Pericardium (tissue), 1 donor: ENCODE data around the genes ACAP1, ZBTB4 and FXR2.

DNA sequence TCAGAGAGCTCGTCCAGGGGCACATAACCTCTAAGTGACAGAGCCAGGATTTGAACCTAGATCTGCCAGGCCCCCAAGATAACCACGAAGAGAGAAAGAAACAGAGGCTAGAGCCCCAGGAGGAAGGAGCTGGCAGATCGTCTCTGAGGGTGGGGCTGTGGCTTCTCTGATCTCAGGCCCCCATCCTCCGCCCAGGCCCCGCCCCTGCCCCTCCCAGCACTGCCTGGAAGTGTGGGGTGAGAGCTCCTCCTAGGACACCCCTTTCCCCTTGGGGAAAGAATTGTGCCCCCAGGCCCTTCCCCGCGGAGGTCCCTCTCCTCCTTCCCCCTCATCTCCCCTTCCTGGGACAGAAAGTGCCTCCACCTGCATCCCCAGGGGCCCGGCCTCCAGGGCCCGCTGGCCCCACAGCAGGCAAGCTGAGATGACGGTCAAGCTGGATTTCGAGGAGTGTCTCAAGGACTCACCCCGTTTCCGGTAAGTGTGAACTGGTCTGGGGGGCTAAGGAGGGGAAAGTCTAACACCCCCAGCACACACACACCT, at the start of gene ACAP1:
Gene ACAP1 (plus strand): TSS at position 216 of the 540 bp plus-strand sequence.
- RRBS, result 17% methylated on average over 5 of the region's 13 CpGs

GRCh38 chr17:7343622-7344298, 7.4 kb downstream of the ACAP1 start:
- RRBS, result no CpG with 5 or more reads among the region's 15 CpGs

DNA sequence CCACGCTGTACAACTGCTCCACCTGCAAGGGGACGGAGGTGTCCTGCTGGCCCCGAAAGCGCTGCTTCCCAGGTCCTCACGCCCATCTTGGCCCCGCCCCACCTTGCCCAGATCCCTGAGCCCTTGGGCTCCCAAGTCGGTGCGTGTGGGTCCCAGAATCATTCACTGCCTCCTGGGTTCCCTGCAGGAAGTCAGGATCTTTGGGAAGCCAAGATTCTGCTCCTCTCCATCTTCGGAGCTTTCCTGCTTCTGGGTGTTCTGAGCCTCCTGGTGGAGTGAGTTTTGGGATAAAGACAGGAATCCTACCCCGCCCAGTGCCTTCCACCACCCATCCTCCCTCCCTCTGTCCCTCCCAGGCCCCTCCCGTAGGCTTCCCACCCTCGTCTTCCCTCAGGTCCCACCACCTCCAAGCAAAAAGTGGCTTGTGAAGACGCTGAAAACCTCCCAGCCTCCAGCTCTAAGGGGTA, 1.3 kb downstream of the TMEM95 start:
- RRBS, result no CpG with 5 or more reads among the region's 13 CpGs

DNA sequence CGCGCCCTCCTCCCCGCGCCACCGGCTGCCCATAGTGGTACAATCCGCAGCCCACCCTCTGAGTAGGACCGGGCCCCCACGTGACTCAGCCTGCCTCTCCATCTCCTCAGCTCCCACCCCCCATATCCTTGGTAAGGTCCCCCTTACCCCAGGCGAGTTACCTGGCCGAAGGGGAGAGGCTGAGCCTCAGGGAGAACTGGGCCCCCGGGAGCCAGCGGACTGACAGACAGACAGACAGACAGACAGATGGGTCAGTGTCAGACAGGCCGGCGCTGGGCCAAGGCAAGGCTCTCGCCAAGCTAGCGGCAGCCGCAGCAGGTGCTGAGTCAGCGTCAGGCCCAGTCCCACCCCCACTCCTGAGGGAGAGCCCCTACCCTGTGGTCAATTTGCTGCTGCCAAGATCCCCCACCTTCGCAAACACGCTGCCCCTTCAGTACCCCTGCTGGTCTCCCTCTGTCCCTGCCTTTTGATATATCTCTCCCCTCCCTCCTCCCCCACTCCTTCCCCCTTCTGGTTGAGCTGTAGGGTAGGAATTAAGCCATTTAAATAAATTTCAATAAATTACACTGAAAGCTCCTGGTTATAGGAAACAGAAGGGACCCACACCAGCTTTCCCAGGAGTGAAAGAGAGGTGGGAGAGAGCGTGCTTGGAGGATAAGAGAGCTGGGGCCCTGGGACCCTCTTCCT, 1.5 kb downstream of the FGF11 start:
- RRBS, result 3% methylated on average over 5 of the region's 21 CpGs

DNA sequence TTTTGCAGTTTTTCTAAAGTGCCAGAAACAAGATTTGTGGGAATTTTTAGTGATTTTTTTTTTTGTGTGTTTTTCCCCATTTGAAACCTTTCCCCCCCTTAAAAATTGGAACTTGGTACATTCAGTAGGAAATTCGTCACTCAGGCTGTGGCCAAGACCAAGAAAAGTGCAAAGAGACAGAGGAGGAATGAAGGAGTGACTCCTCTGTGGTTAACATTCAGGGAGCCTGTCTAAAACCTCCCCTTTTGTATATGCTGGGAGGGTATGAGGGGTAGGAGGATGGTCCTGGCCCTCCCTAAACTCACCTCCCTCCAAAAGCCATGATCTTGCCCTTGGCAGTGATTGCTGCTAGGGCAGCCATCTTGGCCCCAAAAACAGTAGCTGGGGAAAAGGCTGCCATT, 15.2 kb downstream of the CHRNB1 start:
- RRBS, result no CpG with 5 or more reads among the region's 1 CpG

DNA sequence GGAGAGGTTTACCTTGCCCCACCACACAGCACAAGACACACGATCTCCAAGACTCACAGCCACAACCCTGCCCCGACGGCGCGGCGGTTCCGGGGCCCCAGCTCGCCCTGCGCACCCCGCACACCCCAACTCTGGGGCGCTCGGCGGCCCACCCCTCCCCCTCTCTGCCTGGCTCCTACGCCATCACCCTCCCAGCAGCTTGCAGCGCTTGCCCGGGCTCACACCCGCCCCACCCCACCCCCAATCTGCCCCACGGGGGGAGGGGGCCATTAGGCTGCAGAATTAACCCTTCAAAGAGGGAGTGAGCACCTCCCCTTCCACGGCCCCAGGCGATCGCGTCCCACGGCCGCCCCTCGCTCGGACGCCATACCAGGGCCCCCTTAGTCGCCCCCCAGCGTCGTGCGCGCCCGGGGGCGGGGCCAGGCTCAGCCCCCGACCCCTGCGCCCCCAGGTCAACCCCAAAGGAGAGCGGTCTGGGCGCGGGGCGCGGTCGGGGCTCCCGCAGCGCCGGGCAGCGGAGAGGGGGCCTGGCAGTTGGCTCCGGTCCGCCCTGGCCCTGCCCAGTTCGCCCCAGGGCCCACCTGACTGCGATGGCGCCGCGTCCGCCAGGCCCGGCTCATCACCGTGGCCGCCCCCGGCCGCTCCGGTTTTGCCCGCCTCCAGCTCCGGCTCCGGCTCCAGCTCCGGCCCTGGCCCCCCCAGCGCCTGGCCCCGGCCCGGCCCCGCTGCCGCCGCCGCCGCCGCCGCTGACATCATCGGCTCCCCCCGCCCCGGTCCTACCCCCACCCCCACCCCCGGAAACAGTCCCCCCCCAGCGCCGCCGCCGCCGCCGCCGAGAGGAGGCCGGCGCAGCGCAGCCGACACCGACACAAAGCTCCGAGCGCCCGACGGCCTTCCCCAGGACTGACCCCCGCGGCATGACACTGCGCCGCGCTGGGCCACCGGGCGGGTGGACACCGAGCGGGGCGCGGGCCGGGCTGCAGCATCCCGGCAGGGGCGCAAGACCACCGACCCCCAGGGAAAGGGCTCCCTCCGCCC, at the start of gene ZBTB4:
Gene ZBTB4 (minus strand): TSS at position 757 of the 1,038 bp plus-strand sequence.
- RRBS, result 2% methylated on average over 47 of the region's 110 CpGs

DNA sequence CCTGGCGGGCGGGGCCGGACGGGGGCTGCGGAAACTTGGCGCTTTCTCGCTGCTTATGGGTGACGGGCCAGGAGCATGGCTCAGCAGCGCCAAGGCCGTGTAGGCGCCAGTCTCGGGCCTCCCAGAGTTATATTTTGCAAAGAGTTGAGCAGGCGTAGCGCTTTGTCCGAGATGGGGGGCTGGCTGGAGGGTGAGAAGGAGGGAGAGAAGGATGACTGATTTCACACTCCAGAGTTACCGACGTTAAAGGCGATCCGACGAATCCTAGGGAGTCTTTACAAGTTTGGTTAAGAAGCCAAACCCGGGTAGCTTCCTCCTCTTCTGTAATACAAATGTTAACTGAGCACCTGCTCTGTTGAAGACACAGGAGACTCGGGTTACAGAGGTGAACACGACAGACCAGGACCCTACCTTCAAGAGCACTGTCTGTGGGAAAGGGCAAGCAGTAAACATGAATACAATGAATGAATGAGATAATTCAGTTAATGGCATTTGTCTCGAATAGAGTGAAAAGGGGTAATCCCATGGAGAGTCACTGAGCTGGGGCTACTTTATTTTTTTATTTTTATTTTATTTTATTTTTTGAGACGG, 3.7 kb downstream of the SLC35G6 start:
- RRBS, result 4% methylated on average over 3 of the region's 25 CpGs

DNA sequence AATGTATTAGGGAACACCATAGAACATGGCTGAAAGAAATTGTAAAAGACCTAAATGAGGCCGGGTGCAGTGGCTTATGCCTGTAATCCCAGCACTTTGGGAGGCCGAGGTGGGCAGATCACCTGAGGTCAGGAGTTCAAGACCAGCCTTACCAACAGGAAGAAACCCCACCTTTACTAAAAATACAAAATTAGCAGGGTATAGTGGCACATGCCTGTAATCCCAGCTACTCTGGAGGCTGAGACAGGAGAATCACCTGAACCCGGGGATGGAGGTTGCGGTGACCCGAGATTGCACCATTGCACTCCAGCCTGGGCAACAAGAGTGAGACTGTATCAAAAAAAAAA, 23.4 kb downstream of the SLC35G6 start:
- RRBS, result no CpG with 5 or more reads among the region's 5 CpGs

GRCh38 chr17:7560766-7561711, 680 bp upstream of the SENP3 start:
- RRBS, result 2% methylated on average over 5 of the region's 47 CpGs

GRCh38 chr17:7575271-7576098, 2.9 kb downstream of the EIF4A1 start:
- RRBS, result no CpG with 5 or more reads among the region's 7 CpGs

DNA sequence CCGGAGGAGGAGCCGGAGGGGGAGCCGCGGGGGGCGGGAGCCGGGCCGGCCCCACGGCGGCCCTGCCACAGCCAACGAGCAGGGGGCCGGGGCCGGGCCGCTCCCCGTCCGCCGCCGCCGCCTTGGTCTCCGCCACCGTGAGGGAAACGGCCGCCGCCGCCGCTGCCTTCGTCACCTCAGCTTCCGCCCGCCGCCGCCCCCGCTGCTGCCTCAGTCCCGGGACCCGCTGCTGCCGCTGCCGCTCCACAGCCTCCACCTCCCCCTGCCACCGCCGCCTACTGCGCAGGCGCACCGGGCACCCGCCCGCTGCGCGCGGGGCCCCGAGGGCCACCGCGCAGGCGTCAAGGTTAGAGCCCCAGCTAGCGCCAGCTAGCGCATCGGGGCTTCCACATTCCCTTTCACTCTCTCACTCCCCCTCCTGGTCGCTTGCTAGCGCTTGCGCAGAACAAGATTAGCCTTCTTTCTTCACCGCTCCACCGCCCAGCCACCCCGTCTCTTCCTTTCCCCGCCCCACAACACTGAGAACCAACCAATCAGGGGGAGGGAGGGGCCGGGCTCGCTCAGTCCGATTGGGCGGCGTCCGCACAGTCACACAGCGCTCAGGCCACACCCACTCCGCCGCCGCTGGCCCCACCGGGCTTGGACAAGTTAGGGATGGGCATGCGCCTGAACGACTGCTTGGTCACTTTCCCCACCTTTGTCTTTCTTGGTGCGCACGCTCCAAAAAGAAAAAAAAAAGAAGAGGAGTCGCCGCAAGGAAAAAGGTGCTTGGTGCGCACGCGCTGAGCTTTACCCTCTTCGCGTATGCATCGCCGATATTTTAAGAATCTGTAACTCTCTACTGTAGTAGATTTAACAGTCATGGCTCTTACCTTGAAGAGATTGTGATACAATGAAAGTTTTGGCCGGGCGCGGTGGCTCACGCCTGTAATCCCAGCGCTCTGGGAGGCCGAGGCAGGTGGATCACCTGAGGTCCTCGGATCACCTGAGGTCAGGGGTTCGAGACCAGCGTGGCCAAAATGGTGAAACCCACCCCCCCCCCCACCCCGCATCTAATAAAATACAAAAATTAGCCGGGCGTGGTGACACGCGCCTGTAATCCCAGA, at the start of gene FXR2:
Gene FXR2 (minus strand): TSS at position 282 of the 1,106 bp plus-strand sequence.
- RRBS, result under 1% methylated on average over 23 of the region's 97 CpGs

- RRBS, result no CpG with 5 or more reads among the region's 11 CpGs
Observed at GRCh38 chr17:7641748-7642132, 9.0 kb upstream of the ATP1B2 start.

DNA sequence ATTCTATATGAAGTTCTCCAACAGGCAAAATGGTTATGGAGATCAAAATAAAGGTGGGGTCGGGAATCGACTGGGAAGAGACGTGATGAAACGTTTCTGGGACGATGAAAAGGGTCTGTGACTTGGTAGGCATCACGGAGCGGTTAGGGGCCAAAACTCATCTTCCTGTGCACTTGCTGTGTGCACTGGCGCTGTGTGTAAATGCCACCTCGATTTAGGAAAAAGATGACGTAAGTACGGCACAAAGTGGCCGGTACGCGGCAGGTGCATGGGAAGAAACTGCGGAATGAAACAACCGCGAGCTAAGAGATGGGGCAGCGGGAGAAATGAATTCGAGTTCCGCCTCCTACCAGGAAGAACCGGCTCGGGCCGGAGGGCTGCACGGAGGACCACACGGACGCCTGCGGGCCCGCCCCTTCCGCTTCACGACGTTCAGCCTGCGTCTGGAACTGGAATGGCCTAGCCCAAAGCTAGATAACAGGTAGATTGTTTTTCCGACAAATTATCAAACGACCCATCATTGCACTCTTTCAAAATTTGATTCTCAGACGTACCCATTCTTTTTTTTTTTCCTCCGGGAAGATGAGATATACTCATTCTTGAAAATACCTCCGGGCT, 1.4 kb downstream of the TP53 start:
- RRBS, result 4% methylated on average over 8 of the region's 37 CpGs

DNA sequence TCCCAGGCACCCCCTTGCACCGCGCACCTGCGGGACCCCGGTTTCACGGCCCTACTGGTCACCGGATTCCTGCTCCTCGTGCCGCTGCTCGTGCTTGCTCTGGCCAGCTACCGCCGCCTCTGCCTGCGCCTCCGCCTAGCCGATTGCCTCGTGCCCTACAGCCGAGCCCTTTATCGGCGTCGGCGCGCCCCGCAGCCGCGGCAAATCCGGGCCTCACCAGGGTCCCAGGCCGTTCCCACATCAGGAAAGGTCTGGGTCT, 517 bp downstream of the TMEM88 start:
- RRBS, result no CpG with 5 or more reads among the region's 26 CpGs

DNA sequence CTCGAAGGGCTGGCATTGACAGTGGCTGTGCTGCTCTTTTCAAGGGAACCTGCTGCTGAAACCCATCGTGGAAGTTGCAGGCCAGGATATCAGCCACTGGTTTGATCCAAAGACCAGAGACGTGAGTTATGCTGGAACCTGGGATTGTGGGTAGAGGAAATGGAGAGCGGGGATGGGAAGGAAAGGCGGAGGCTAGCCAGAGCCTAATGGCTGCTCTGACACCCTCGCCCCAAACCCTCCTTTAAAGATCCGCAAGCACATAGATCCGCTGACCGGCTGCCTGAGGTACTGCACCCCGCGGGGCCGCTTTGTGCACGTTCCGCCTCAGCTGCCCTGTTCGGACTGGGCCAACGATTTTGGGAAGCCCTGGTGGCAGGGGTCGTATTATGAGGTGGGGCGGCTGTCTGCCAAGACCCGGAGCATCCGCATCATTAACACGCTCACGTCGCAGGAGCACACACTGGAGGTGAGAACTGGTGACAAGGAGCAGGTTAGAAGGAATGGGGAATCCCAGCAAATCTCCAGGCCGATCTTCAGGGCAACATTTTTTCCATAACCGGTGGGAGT, 639 bp downstream of the CYB5D1 start:
- RRBS, result no CpG with 5 or more reads among the region's 25 CpGs

DNA sequence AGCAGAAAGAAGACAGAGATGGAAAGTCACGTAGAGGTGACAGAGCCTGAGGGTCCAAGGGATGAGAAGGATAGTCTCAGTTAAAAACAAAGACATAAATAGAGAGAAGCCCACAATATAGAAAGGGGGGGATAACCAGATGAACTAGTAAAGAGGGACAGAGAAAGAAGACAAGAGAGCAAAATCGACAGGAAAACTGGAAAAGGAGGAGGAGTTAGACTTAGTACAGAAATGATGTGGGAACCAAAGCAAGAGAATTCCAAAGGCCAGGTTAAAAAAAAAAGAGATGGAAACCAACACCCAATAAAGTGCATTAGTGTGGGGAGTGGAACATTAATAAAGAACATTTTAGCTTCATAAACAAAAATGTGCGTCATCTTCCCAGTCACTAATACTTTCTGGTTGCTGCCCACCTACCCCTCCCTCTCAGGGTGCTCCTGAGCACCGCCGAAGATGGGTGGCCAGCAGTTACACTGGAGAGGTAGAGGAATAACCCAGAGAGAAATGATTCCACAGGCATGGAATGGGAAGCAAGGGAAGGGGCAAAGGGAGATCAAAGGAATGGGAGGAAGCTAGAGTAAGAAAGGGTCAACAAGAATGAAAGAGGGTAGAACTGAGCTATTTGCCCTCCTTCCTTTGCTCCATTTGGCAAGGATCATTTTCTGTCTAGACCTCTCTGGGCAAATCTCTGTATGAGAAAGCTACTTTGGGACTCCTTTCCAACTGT, 6.0 kb upstream of the CHD3 start:
- RRBS, result no CpG with 5 or more reads among the region's 5 CpGs

DNA sequence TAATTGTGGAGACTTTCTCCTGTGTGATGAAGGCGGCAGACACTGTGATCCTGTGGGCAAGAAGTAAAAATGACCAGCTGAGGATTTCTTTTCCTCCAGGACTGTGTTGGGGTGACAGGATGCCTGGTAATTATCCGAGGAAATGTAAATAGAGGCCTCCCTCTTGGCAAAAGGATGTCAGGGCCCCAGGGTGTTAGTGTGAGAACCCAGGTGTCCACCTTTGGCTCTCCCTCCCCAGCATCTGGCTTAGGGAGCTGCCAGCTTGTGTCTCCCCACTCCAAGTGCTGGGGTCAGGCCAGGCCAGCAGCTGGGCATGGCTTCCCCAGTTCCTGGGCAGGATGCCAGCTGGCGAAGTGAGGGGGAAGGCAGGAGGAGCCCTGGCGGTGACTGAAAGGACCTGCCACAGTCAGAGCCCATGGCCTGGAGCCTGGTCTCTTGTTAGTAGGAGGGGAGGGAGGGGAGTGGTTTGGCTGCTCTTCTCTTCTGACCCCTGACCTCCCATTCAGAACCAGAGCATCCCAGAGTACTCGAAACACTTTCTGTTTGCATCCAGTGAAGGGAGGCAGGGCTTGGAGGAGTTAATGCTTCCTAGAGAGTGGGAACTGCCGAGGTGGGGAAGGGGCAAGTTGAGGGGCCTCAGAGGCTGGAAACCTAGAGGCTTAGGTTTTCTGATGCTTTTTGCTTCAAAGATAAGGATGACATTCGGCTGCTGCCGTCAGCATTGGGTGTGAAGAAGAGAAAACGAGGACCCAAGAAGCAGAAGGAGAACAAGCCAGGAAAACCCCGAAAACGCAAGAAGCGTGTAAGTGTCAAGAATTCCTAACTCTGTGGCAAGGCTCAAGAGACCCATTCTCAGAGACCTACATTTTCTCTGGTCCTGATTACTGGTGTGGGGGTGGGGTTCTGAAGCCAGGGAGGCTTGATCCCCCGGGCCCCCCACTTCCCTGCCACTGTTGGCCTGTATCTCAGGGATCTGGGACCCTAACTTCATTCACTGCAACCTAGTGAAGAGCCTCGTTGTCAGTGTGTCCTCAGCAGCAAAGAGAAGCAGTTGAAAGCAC, 716 bp downstream of the CHD3 start:
- RRBS, result no CpG with 5 or more reads among the region's 14 CpGs

DNA sequence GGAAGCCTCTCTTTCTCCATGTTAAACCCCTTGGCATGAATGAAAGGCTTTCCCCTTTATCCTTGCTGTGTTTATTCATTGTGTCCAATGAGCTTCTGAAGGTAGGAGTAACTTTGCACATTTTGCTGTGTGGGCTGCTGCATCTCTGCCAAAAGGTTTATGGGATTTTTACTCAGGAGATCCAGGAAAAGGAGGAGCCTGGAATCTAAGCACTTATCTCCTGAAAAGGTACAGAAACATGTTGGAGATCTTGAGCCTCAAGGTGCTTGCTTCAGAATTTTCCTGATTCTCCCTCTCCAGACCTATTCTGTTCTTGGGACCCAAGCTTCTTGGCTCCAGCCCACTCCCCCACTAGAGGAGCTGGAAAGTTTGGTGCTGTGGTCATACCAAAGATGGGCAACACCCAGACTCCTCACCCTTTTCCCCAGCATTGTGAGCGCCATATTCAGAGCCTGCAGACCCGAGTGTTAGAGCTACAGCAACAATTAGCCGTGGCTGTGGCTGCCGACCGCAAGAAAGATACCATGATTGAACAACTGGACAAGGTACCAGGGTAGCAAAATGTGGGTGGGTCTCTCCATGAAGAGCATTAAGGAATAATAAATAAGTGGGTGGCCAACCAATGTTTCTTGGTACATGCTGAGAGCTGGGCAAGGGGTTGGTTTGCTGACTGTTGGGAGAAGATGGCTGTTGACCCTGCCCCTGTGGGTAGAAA, 4.1 kb downstream of the CNTROB start:
- RRBS, result no CpG with 5 or more reads among the region's 5 CpGs

DNA sequence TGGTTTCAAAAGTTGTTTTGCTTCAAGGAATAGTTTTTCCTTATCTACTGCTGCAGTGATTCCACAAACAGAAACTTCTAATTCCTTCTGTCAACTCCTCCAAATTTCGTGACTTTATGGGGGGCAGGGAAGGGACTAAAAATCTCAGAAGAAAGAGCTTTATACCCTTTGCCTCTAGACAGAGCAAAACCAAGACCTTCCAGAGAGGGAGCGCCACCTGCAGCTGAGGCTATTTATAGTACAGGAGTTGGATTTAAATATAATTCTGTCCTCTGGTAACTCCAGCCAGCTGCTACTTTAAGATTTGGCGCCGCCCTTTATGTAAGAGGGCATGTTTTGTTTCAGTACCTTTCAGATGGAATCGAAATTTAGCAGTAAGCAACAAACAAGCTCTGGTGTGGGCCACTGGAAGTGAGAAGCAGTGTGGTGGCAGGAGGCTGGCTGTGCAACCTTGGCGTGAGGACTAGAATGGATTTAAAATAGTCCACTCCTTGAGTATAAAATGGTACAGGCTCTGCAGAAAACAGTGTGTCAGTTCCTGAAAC, 5.3 kb upstream of the GUCY2D start:
- RRBS, result no CpG with 5 or more reads among the region's 6 CpGs